Psoas muscle (tissue), 2 donors: ENCODE data around the gene TMEM121.

GRCh38 chr14:104985918-104986933 lies 638 bp downstream of the CLBA1 start:
- PRO-cap, 2 experiments, result no peak in any of the 2 experiments

DNA sequence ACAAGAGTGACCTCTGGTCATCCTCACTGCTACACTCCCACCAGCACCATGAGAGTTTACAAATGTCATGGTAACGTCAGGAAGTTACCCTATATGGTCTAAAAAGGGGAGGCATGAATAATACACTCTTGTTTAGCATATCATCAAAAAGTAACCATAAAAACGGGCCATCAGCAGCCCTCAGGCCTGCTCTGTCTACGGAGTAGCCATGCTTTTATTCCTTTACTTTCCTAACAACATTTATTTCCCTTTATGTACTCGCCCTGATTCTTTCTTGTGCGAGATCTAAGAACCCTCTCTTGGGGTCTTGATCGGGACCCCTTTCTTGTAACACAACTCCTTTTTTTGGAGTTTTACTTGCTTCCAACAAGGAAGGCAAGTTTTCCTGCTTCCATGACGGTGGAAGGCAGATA lies 11.8 kb upstream of the CDCA4 start:
- PRO-cap, 2 experiments, result no peak in any of the 2 experiments

DNA sequence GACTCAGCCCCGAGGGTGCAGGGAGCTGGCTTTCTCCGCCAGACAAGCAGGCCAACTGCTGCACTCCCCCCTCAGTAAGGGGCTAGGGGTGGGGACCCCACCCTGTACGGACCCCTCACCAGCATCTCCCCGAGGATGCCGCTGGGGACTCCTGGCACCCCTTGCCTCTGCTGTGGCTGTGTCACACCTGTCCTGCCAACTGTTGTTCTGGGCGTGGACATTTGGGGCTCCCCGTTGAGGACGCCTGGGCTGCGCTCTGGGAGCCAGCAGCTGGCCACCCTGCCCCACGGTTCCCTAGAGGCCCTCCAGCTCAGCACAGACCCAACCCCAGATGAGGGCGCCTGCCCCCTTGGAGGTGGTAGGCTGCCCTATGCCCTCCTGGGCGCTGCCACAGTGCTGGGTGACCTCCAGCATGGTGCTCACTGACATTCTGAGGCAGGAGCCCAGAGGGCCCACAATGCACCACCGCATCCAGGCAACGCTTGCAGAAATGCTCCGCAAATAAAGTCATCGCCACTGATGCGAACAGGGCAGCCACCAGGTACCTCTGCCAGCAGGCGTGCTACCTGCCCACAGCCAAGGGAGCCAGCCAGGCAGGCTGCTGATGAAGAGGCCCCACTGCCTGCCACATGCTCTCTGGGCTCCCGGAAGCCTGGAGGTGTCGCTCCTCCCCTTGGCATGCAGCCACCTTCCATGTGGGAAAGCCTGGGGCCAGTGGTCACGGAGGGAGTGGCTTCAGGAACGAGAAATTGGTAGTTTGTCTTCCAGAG lies 14.9 kb downstream of the GPR132 start:
- PRO-cap, 2 experiments, result no peak in any of the 2 experiments

GRCh38 chr14:105248693-105249543 lies 585 bp downstream of the BTBD6 start:
- PRO-cap, 2 experiments, result no peak in any of the 2 experiments

GRCh38 chr14:105257465-105257946 lies 9.2 kb downstream of the BTBD6 start:
- PRO-cap, 2 experiments, result no peak in any of the 2 experiments

- PRO-cap, 2 experiments, result no peak in any of the 2 experiments
Observed at GRCh38 chr14:105336085-105337087, 21.8 kb downstream of the PACS2 start.

DNA sequence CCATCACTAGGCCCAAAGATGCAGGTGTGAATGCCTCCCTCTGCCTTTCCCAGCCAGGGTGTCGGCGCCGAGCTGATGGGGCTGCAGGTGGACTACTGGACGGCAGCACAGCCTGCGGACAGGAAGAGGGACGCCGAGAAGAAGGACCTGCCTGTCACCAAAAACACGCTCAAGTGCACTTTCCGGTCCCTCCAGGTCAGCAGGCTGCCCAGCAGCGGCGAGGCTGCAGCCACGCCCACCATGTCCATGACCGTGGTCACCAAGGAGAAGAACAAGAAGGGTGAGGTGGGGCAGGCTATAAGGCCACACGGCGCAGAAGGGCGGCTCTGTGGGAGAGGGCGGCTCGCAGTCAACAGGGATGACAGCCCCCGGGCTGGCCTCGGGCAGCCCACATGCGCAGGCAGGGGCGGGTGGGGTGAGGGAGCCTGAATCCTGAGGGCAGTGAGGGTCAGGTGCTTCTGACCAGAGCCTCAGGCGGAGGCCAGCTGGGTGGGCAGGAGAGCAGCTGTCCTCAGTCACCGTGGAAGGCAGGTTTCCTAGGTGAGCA lies 5.7 kb upstream of the TEX22 start:
- PRO-cap, 2 experiments, result no peak in any of the 2 experiments

- PRO-cap, 2 experiments, result no peak in any of the 2 experiments
Observed at GRCh38 chr14:105399134-105399854, 956 bp downstream of the TEX22 start.

- PRO-cap, 2 experiments, result no peak in any of the 2 experiments
Observed at GRCh38 chr14:105473179-105473589, 1.4 kb upstream of the CRIP2 start.

- PRO-cap, 2 experiments, result peak in 2 of 2 experiments; most common plus-strand start chr14:105526603 (in 2)
Observed at GRCh38 chr14:105526048-105527079, at the start of gene TMEM121. TSS of gene TMEM121 (plus strand) at chr14:105526583.

- PRO-cap, 2 experiments, result no peak in any of the 2 experiments
Observed at GRCh38 chr14:105537994-105538348, 11.6 kb downstream of the TMEM121 start.

- PRO-cap, 2 experiments, result no peak in any of the 2 experiments
Observed at GRCh38 chr14:105577216-105578084, 51.1 kb downstream of the TMEM121 start.

GRCh38 chr14:105581930-105582797 lies 55.8 kb downstream of the TMEM121 start:
- PRO-cap, 2 experiments, result no peak in any of the 2 experiments

GRCh38 chr14:105861636-105862589 lies 335.5 kb downstream of the TMEM121 start:
- PRO-cap, 2 experiments, result no peak in any of the 2 experiments

DNA sequence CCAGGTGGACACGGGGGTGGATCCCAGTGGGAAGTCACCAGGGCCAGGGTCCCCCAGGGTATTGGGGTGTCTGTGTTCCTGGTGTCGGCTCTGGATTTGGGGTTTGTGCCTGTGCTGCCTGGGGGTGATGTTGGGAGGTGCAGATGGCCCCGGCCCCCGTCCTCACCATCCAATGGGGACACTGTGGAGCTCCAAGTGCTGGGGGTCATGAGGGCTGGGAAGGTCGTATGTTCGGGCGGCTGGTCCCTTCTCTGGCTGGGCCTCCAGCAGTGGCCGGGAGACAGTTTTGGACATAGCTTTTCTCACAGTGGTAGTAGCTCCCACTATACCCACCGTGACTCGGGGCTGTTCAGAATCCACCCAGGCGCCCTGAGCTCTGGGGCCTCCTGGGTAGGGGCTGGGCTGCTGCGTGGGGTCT lies 354.4 kb downstream of the TMEM121 start:
- PRO-cap, 2 experiments, result no peak in any of the 2 experiments

DNA sequence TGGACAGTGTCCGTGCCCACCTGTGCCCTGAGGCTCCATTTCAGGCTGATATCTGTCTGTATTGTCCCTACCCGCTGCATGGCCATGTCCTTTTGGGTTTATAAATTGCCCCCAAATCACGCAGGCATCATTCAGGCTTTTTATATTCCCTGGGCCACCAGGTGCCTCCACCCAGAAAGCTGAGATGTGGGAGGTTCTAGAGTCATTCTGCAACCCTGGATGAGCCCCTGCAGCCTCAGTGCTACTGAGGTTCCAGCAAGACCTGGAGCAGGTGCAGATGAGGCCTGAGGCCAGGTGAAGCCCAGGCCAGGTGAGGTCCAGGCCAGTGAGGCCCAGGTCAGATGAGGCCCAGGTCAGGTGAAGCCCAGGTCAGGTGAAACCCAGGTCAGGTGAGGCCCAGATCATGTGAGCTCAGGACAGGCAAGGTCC lies 388.2 kb downstream of the TMEM121 start:
- PRO-cap, 2 experiments, result no peak in any of the 2 experiments

- PRO-cap, 2 experiments, result no peak in any of the 2 experiments
Observed at GRCh38 chr14:106185305-106185726, 658.9 kb downstream of the TMEM121 start.

DNA sequence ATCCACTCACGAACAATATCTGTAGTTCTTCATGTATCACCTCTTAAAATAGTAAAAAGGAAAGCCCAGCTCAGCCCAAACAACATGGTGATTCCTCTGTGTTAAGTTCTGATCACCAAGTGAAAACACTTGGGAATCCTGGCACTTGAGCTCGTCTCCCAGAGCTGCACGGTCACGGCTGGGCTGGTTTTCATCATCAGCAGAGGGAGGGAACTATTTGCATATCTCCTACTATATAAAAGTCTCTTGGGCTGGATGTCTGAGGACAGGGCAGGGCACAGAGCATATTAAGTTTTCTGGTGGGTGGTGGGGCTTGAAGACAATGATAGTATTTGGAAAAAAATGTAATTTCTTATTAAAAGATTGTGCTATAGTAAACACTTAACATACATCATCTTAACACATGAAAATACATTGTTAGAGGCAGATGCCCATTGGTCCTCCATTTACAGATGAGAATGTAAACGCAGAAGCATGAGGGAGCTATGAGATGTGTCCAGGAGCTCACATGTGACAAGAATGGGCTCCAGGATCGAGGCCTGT lies 870.7 kb downstream of the TMEM121 start:
- PRO-cap, 2 experiments, result no peak in any of the 2 experiments

GRCh38 chr14:106509940-106510139 lies 983.5 kb downstream of the TMEM121 start:
- PRO-cap, 2 experiments, result no peak in any of the 2 experiments

GRCh38 chr14:106538250-106538516 lies 1011.8 kb downstream of the TMEM121 start:
- PRO-cap, 2 experiments, result no peak in any of the 2 experiments